Colon Carcinoma Metastatic in the Brain (tissue), 2 donors: ENCODE data around the genes IFT20, PIGS and SPAG5.

GRCh38 chr17:27295621-27296109 lies 1.8 kb downstream of the WSB1 start:
- PRO-cap, 2 experiments, result no peak in any of the 2 experiments

DNA sequence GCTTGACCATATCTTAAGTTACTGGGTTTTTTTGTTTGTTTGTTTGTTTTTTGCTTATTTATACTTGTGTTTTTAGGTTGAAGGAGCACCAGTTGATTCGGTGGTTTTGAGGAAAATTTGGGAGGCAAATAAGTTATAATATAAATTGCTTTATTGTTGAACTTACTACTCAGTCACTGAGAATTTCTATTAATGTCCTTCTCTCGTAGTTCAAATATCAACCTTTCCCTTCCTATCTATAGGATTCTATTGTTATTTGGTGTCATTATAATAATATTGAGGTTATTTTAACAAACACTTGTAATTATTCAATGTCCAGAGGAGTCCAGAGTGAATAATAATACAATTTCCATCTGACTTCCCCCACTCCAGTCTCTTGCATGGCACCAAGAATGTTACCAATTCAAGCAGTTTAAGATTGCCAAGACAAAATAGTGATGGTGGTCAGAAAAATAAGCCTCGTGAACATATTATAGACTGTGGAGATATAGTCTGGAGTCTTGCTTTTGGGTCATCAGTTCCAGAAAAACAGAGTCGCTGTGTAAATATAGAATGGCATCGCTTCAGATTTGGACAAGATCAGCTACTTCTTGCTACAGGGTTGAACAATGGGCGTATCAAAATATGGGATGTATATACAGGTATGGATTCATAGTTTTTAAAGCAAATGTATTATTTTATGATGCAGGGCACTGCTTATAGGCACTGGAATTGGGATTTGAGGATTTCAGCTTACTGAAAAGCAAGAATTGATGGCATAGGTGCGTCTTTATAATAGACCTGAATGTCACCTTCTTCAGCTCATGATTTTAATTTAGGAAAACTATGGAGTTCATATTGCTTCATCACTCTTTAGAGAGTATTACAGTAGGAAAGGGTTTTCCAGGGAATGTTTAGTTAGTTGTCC lies 9.3 kb downstream of the WSB1 start:
- PRO-cap, 2 experiments, result no peak in any of the 2 experiments

- PRO-cap, 2 experiments, result no peak in any of the 2 experiments
These were observed 951 bp downstream of the KSR1 start for GRCh38 chr17:27457135-27457662.

DNA sequence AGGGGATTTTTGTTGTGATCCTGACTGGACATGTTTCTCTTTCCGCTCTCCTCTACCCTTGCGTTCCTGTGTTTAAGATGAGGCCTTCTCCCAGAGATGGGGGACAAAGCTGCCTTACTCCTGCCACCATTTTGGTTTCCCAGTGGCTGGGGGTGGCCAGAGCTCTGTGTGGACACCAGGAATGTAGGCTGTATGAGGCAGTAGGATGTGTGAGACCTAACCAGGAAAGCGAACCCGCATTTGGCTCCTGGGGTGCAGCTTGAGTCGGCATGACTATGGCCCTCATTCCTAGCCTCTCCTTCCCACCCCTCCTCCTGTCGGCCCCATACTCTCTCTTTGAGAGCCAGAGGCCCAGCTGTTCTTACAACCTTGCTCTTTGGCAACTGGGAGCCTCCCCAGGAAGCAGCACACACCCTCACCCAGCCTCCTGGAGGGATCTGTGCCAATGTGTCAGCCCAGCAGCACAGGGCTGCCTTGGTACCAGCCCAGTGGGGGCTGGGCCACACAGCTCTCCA lies 70.5 kb upstream of the LGALS9 start:
- PRO-cap, 2 experiments, result no peak in any of the 2 experiments

DNA sequence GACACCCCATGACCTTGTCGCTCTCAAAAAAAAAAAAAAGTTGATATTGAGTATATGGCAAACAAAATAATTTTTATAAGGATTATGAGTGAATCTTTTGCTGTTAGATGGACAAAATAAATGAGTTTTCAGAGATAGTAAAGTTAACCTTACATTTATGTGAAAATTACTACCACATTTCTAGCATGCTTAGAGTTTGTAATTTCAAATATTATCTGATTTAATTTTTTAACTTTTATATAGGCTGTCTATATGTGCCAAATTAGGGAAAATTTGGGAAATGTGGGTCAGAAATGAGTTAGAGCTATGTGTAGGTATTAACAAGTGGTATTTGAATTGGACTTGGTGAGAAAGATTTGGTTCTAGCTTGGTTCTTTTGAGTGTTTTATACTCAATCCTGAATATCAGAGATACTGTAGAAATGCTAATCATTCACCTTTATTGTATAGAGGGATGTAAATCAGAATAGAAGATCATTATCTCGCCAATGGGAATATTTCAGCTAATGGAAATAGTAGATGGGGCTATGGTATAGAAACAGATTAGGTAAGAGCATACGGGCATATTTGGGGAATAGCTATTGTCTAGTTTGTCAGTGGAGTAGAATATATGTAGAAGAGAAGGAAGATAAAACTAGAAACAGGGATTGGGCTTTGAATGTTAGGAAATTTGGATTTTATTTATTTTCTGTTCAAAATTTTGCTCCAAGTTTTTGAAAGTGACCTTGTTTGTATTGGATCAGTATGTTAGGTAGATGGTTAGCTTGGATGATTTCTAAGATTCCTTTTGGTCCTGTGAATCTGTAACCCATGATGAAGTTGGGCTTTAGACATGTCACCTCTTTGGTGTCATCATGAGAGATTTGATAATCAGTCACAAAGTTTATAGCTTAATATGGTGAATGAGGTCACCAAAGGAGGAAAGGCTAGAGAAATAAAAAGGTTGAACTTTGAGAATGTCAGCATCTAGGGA lies 44.8 kb downstream of the NLK start:
- PRO-cap, 2 experiments, result no peak in any of the 2 experiments

DNA sequence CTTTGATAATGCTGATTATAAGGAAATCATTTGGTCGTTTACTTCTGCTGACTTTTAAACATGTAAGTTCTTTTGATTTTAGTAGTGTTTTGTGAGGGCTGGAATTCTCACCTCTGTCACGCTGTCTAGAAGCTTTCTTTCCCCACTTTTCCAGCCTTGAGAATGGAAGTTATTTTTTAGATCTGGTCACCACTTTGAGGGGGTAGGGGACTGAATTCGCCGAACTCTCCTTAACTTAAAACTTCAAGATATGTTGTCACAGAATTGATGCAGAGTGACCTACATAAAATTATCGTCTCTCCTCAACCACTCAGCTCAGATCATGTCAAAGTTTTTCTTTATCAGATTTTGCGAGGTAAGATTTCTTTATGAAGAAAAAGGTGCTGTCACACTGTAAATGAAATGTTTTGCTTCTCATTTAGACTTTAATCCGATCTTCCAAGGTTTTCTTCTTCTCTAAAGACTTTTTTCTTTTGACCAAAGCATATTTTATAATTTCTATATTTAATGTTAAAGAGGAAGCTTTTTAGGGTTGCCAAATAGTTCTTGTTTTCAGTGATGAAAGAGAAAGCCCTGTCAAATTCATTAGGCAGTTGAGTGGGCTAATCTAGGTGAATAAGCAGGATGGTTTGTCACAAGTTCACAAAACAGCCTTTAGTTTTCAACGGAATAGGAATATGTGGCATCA lies 118.6 kb downstream of the NLK start:
- PRO-cap, 2 experiments, result no peak in any of the 2 experiments

DNA sequence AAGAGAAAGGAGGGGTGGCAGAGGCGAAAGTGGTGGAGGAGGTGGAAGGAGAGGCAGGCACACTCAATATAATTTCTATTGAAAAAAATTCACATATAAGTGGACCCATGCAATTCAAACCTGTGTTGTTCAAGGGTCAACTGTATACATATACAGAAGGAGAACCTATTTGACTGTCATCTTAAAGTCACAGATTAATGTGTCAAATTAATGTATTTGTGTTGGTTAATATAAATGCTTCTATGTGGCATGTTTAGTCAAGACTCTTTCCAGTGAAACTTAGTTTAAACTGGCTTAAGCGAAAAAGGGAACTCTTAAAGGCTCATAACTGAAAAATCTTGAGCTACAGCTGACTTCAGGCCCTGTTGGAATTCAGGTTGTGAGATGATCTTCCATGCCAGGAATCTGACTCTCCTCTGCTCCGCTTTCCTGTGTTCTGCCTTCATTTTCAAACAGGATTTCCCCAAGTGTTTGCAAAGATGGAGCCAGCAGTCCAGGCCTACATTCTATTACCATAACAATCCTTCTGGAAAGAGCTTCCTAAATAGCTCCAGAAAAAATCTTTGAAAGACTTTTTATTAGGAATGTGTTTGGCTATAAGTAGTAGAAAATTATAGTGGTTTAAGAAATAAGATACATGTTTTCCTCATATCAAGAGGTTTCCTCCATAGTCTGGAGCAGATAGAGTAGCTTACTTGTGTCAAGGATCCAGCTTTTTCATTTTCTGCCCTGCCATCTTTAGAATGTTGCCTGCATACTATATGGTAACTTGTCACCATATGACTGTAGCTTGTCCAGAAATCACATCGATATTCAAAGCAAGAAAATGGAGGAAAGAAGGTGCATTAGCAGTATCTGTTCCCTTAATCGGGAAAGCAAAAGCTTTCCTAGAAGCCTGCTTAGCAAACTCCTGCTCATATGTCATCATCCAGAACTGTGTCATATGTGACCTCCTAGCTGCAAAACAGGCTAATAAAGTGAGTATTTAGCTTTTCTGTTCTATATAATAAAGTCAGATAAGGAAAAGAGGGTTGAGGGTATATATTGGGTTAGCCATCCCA lies 135.0 kb downstream of the NLK start:
- PRO-cap, 2 experiments, result no peak in any of the 2 experiments

DNA sequence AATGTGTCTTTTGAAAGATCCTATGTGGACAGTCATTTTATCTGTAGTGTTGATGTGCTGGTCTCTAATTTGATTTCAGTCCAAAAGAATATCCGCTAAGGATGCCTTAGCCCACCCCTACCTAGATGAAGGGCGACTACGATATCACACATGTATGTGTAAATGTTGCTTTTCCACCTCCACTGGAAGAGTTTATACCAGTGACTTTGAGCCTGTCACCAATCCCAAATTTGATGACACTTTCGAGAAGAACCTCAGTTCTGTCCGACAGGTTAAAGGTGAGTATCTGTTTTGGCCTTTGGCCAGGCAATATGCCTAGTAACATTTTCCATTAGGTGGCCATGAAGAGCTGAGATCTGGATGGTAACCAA lies 128.1 kb upstream of the TMEM97 start:
- PRO-cap, 2 experiments, result no peak in any of the 2 experiments

GRCh38 chr17:28320048-28320675 lies 1.2 kb downstream of the TMEM97 start:
- PRO-cap, 2 experiments, result no peak in any of the 2 experiments

DNA sequence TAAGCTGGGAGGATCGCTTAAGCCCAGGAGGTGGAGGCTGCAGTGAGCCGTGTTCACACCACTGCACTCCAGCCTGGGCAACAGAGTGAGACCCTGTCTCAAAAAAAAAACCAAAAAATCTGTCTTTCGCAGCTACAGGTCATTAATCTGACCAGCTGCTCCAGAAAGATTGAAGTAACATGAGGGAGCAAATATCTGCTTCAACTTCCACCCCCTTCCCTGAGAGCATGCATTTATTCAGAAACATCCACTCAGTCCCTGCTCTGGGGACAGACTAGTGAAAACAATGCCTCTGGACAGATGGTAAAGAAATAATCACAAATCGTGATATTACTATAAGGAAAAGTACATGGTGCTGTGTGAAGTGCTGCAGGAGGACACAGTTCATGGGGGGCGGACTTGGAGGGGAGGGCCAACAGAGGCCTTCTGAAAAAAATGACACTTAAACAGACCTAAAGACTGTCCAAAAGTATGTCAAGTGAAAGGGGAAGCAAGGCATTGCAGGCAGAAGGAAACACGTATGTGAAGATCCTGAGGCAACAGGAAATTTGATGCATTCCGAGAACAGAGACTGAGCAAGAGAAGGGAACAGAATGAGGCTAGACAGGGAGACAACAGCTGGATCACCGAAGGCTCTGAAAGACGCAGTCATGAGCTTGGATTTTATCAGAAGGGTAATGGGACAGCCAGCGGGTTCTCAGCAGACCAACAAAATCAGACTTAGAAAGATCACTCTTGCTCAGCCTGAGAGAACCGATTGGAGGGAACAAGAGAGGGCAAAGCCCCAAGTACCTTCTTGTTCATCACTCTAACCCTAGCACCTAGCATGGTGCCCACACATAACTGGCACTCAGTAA lies 1.2 kb downstream of the IFT20 start:
- PRO-cap, 2 experiments, result peak in 2 of 2 experiments; most common plus-strand start position 591 of the sequence (in 2)

GRCh38 chr17:28335265-28335905 lies at the start of gene IFT20:
TSS of gene IFT20 (minus strand) at chr17:28335472.
- PRO-cap, 2 experiments, result peak in 2 of 2 experiments; most common plus-strand start chr17:28335721 (in 2); most common minus-strand start chr17:28335478 (in 2)

DNA sequence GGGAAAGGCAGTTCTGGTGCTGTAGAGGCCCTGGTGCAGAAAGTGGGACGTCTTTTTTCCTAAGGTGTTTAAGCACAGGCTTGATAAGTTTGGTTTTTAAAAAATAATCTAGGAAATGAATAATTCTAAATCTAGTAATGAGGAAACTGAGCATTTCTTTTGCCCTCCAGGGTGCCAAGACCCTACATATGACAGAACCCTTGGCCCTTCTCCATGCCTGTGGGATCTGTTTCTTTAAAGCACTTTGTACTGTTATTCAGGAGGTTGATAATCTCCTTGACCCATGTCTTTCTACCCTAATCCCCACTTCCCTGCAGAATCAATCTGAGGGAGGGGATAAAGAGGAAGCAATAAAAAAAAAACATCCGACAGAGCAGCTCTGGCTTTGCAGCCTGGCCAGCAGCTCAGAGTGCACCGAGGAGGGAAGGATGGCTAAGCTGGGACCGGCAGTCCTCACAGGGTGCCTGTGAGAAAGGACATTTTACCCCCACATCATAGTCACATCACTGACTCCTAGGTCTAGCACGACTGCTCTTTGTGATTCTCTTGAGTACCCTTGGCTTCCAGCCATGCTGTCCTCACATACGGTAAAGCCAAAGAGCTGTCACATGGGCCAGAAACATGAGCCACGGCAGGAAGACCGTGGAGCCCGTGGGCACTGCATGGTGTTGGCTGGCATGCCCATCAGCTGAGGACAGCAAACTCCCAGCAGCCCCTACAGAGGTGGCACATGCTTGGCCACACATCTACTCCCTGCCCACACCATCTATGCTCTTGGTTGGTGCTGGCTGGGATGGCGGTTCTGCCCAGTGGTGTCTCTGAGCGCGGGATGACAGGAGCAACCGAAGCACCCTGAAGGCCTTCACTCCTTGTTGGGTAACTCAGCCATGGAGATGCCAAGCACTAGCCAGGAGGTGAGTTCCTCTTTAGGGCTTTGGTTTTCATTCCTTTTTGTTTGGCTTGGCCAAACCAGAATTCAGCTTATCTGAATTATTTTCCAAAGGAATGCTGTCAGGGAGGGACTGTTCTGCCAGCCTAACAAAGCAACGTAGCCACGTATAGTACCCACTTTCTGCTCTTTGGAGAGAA lies 9.7 kb downstream of the TNFAIP1 start:
- PRO-cap, 2 experiments, result no peak in any of the 2 experiments

- PRO-cap, 2 experiments, result no peak in any of the 2 experiments
These were observed 7.8 kb downstream of the SLC46A1 start for GRCh38 chr17:28398009-28398782.

- PRO-cap, 2 experiments, result peak in 2 of 2 experiments; most common plus-strand start chr17:28571628 (in 2); most common minus-strand start chr17:28571506 (in 1)
These were observed at the start of gene PIGS for GRCh38 chr17:28571332-28572101. TSS of gene PIGS (minus strand) at chr17:28571524.

DNA sequence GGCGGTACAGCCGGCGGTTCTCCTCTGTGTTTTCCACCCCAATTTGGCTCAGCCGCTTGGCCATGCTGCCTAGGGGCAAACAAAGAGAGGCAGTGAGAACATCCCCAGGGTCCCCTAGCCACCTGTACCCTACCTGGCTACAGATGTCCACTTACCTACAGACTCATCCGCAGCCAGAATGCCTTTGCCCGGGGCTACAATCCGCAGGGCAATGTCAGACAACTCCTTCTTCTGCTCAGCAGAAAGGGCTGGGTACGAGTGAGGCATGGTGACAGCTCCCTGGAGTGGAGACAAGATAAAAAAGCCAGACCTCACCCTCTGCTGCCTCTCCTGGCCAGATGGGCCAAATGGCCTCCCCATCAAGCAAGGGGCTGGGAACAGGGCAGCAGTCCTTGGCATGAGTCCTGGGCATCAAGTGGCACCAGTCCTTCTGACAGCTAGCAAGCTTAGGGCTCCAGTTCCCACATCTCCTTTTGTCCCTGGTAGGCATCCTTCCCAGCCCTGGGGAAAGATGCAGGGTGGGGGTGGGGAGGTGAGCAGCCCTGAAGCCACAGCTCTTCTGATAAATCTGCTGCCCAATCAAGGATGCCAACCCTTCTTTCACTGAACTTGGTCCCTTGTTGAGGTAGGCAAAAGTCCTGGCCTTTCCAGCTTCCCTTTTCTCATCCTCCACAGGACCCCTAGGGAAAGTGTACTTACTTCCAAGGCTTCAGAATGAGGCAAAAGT lies 1.3 kb downstream of the ALDOC start:
- PRO-cap, 2 experiments, result no peak in any of the 2 experiments

- PRO-cap, 2 experiments, result peak in 2 of 2 experiments; most common plus-strand start chr17:28599170 (in 2); most common minus-strand start chr17:28599015 (in 1)
These were observed at the start of gene SPAG5 for GRCh38 chr17:28598833-28599334. TSS of gene SPAG5 (minus strand) at chr17:28599025.

GRCh38 chr17:28624048-28624674 lies 10.2 kb upstream of the RSKR start:
- PRO-cap, 2 experiments, result no peak in any of the 2 experiments

GRCh38 chr17:28646655-28647211 lies 1.8 kb upstream of the BLTP2 start:
- PRO-cap, 2 experiments, result no peak in any of the 2 experiments

DNA sequence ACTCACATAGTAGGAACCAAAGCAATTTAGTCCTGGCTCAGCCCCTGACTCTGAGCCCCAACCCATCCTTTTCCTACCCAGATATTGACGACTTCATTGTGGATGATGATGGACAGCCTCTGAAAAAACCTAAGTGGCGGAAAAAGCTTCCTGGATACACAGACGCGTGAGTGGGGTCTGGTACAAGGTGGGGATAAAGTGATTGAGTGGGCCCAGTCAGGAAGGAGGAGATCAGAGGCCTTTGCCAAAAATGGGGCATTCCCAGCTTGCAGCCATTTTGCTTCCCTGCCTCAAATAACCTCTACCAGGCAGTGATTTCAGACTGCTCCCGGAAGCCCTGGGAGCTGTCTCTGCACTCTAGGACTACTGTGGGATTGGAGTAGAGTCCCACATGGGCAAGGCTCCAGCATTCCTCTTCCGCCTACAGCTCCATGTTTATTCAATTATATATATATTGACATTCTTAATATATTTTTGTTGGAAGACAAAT lies 13.4 kb downstream of the SUPT6H start:
- PRO-cap, 2 experiments, result no peak in any of the 2 experiments

DNA sequence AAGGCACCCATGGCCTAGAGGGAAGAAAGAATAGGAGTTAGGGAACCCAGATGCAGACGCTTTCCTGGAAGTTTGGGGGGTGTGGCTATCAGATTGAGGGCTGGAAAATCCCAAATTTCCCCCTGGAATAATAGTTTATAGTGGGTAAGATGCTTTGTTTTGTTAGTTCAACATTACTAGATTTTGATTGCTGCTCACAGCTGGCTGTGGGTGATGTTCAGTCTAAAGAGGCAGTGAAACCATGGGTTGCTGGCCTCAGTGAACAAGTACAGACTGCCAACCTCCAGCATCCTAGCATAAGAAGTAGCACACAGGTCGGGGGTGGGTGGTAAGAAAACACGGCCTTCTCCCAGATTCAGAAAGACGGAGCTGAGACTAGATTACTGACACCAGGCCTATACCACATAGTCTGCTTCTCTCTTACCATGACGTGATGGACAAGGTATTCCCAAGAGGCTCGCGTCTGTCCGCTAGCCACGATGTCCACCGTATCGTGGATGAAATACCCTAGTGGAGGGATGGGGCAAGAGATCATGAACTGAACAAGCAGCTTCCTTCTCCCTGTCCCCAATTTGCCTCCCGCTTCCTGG lies 1.1 kb downstream of the TLCD1 start:
- PRO-cap, 2 experiments, result no peak in any of the 2 experiments